ENCODE results near the gene IMPA2.

GRCh38 chr18:11669478-11670045, 19.5 kb upstream of the GNAL start:
- RRBS = 63% methylated on average over 4 of the region's 14 CpGs

GRCh38 chr18:11883103-11883375, 25.1 kb downstream of the MPPE1 start:
- RRBS = no CpG with 5 or more reads among the region's 1 CpG

GRCh38 chr18:11887812-11888079, 20.4 kb downstream of the MPPE1 start:
- RRBS = no CpG with 5 or more reads among the region's 2 CpGs

DNA sequence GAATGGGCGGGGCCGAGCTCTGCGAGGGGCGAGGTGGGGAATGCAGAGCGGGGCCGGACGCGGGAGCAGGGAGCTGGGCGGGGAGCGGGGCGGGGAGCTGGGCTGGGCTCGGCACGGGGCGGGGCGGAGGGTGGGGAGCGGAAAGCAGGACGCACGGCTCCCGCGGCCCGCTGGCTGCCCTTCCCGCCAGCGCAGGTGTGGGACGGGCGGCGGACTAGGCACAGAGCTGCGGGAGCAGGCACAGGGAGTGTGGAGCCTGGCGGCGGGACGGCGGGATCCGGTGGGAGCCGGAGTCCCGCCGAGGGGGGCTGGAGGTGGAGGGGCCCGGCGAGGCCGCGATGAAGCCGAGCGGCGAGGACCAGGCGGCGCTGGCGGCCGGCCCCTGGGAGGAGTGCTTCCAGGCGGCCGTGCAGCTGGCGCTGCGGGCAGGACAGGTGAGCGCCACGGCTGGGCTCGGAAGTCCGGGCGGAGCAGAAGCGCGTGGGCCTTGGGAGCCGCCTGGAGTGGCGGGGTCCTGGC, at the start of gene IMPA2:
TSS of gene IMPA2 (plus strand) at position 176 of the 519 bp plus-strand sequence.
- RRBS = 3% methylated on average over 26 of the region's 59 CpGs

GRCh38 chr18:11989790-11990354, 8.6 kb downstream of the IMPA2 start:
- RRBS = no CpG with 5 or more reads among the region's 8 CpGs

GRCh38 chr18:11998902-11999549, 17.7 kb downstream of the IMPA2 start:
- RRBS = no CpG with 5 or more reads among the region's 11 CpGs

GRCh38 chr18:12015657-12016223, 34.4 kb downstream of the IMPA2 start:
- RRBS = no CpG with 5 or more reads among the region's 6 CpGs

- RRBS = no CpG with 5 or more reads among the region's 7 CpGs
These were observed 24.1 kb downstream of the CIDEA start for GRCh38 chr18:12278199-12278720.

DNA sequence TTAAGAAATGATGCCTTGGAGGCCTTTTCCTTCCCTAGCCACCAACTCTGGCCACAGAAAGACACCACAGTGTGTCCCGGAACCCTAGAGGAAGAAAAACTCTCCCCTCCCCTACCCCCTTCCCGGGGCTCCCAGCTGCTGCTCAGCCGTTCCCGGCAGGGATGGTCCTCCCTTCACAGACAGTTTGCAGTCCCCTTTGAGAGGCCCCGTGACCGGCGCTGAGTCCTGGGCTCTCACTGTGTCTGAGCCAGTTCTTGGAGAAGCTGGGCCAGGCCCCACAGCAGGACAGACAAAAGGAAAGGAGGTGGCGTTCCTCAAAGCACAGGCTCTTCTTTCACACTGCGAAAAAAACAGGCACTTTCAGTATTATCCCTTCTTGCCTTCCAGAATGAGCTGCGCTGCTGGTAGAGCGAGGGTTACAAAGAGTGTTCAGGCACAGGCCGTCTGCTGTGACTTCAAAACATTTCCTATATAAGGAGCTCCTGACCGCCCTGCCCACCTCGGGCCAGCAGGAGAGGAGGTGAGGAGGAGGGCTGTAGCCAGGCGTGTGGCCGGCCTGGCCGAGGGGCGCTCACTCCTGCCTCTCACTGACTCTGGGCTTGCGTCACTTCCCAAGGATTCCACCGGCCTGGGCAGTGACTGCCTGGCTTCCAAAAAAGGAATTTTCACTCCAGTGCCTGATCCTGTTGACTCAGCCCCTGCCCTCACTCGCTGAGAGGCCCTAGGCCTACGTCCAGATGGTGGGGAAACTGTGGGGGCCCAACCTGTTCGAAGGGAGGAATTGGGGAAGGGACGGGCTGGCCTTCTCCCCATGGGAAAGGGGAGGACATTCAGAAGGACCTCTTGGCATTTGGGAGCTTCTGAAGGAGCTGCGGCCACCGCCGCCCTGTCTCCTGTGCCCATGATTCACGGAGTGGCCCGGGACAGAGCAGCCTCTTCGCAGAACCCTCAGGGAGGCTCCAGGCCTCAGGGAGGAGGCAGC, 24.9 kb downstream of the CIDEA start:
- RRBS = 49% methylated on average over 3 of the region's 30 CpGs

GRCh38 chr18:12320884-12321888, 13.1 kb downstream of the TUBB6 start:
- RRBS = no CpG with 5 or more reads among the region's 6 CpGs

GRCh38 chr18:12345889-12346677, 30.9 kb downstream of the AFG3L2 start:
- RRBS = no CpG with 5 or more reads among the region's 18 CpGs

- RRBS = no CpG with 5 or more reads among the region's 3 CpGs
These were observed 5.6 kb downstream of the AFG3L2 start for GRCh38 chr18:12371331-12371910.

DNA sequence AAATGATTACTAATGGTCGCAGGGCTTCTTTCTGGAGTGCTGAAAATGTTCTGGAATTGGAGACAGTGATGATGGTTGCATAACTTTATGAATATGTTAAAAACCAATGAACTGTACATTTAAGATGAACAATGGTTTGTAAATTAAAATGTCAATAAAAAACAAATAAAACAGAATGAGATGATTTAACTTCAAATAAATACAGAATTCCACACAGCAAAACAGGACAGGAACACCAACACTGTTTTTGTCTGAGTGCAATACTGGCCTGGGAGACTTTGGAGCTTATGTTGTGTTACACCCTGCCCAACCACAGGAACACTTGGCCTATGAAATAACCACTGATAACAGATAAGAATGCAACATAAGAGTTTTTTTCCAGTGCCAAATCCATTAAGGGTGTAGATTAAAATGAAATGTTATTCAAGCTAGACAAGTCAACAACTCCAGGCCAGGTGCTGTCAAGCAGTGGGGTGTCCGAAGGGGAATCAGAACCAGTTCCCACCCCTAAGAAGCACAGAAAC, 4.1 kb downstream of the AFG3L2 start:
- RRBS = no CpG with 5 or more reads among the region's 2 CpGs

- RRBS = 6% methylated on average over 5 of the region's 50 CpGs
These were observed 643 bp upstream of the AFG3L2 start for GRCh38 chr18:12377368-12378371.

DNA sequence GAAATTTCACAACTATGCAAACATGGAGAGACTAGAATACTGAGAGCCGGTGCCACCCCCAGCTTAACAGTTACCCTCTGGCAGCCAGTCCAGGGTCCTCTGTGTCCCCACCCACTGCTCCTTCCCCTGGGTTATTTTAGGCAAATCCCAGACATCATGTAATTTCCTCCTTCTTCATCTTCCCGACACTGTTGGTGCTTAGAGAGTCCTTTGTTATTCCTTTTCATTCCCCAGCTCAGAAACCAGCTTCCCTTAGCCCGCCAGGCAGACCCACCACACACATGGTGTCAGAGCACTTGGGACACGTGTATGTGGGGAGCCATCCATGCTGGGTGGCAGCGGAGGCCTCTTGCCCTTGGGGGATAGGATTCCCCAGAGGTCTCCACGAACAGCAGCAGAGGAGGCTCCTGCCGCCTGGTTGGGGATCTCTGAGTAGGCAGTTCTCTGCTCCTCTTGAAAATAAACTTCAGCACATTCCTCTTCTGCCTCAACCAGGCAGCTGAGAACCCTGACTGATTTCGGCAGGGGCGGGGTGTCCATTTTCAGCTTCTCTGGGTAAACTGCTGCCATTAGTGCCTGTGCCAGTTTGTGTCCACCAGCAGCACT, 8.0 kb downstream of the PRELID3A start:
- RRBS = no CpG with 5 or more reads among the region's 9 CpGs

DNA sequence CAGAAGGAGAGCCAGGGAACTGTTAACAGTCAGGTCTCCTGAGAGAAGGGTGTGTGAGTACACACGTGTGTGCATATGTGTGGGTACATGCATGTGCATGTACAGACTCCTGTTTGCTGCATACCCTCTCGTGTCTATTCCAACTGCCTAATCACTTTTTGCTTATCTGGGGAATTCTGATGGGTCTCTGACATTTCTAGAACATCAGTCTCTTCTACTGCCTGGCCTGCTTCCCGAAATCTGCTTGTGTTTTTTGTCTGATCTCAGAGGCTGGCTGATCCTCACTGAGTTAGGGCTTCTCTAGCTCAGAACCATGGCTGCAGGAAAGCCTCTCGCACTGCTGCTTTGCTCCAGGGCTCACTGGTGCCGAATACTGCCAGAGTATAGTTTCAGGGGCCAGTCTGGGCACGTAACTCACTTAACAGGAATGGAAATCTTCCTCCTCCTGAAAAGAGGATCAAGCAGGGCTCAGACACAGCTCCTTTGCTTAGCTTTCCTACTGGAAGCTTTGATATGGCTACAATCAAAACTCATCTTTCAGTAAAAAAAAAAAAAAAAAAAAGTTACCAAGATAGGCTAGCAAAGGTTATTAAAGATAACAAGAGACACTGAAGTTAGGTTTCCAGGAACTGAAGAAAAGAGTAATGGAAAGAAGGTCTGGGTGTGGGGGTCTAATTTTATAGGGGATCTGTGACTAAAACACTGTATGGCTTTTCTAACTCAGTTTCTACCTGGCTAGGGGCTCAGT, 63.0 kb downstream of the PRELID3A start:
- RRBS = no CpG with 5 or more reads among the region's 6 CpGs

- RRBS = no CpG with 5 or more reads among the region's 8 CpGs
These were observed 47.2 kb downstream of the SPIRE1 start for GRCh38 chr18:12610143-12611571.

DNA sequence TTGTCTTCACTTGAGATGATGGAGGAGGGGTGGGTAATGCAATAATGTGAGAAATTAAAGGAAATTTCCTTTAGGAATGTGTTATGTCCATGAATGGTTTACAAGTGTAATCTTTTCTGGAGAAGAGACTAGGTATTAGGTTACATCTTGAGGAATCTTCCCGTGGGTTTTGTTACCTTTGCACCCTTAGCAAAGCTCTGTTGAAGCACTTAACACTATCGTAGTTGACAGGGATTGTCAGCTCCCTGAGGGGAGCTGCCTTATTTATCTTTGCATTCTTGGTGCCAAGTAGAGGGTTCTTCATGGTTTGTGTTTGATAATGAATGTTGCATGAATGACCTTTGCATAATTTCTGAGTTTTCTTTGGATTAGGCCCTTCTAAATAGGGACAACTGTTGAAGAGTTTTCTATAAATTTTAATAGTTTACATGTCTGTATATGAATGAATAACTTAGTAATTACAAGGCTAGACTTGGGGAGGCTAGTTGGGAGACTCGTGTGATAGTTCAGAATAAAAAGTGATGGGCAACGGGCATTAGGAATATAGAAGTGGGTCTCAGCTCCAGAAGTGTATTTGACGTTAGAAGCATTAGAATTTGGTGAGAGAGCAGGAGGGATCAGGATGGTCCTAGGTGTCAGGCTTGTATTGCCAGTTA, 1.5 kb downstream of the CEP192 start:
- RRBS = no CpG with 5 or more reads among the region's 5 CpGs

- RRBS = no CpG with 5 or more reads among the region's 4 CpGs
These were observed 42.6 kb upstream of the LDLRAD4 start for GRCh38 chr18:13175933-13176379.

DNA sequence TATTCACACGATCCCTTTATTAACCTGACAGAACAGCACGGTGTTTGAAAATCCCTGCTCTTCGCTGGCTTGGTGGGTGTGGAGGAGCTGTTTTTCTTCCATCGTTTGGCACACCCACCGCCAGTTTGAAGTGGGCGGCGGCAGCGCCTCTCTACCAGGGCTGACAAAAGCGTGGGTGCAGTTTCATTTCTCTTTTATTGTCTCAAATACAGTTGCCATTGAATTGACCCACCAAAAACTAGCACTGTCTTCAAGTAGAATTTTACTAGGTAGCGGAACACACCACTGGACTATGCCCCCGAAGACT, 60.6 kb downstream of the LDLRAD4 start:
- RRBS = no CpG with 5 or more reads among the region's 11 CpGs

All from GM06990 (cell line).